ENCODE data around the gene VWC2L.

DNA sequence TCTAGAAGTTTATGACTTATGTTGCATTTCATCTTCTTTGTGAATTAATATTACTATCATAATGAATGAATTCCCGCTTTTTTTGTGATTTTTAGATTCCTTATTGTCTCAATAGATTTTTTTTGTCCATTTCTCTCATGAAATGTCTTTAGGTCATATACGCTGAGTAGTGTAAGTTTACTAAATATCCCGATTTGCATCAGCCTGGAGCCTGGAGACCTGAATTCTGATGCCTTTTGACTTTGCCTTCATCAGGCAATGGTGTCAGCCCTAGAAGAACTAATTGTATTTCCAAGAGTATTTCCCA is 25.7 kb downstream of the CPS1 start:
- PRO-cap = no peak
- RRBS = no CpG with 5 or more reads among the region's 3 CpGs

- PRO-cap = no peak
- RRBS = no CpG with 5 or more reads among the region's 5 CpGs
These were observed 64.2 kb downstream of the CPS1 start for GRCh38 chr2:210620397-210621265.

GRCh38 chr2:212536750-212537247 is 1.8 kb downstream of the ERBB4 start:
- PRO-cap = no peak
- RRBS = 0% methylated on average over 1 of the region's 31 CpGs

- PRO-cap = no peak
- RRBS = no CpG with 5 or more reads among the region's 4 CpGs
These were observed 52.9 kb downstream of the IKZF2 start for GRCh38 chr2:213098448-213099074.

DNA sequence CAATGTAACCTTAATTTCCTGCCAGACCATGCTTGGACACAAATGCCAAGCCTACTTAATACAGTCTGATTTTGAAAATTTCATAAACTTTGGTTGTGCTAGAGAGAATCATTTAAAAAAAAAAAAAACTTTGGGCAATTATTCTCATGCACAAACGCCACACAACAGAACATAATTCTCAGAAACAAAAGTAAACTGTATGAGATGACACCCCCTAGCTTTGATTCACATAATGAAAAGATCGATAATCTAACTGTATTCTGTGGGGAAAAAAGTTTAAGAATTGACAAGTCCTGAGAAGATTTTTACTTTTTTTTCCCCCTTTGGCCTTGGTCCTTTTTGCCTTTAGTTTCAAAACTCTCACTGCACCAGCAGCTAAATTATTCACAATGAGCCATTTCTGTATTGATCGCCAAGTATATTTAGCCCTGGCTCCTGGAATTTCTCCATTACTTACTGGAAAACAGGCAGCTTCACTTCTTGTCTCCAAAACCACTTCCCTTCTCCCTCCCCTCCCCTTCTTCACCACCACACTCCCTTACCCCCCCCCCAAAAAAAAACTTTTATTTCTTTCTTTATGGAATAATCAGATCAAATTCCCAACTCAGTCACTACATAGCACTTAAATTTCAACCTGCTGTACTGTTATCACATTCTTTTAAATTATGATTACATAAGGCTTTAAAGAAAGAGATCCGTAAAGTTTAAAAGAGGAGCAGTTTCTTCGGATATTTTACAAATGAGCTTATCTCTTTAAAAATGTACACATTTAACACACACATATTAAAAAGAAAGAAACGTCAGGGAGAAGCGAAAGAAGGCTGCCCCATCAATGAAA is 2.0 kb downstream of the IKZF2 start:
- PRO-cap = no peak
- RRBS = no CpG with 5 or more reads among the region's 7 CpGs

- PRO-cap = no peak
- RRBS = no CpG with 5 or more reads among the region's 5 CpGs
These were observed 5.9 kb upstream of the IKZF2 start for GRCh38 chr2:213157198-213157815.

GRCh38 chr2:214410896-214411128 is at the start of gene VWC2L:
VWC2L (plus strand) TSS chr2:214411054.
- PRO-cap = no peak
- RRBS = no CpG with 5 or more reads among the region's 12 CpGs

DNA sequence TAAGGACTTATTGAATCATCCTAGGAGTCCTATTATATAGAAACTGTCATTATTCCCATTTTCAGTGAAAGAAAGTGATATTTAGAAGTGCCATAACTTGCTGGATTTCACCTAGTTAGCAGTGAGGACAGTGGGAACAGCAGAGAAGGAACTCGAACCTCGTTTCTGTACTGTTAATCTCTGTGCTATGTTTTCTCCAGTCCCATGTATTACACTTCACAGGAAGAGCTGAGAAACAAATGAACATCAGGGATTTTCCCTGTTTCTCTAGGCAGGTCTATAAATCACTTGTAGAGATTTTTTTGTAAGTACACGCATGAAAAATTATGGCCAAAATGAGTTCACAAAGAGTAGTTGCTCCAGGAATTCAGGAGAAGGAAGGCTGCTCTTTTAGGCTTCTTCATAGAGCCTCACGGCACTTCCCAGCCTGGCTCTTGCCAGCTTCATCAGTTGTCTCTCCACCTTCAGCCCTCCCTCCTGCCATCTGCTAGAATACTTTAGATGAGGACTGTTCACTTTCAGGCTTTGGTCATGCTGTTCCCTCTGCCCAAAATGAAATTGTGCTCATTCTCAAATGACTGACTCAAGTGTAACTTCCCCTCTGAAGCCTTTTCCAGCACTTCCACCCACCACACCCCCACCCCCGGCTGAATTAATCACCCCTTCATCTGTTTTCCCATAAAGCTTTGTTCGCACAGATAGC is 1.7 kb upstream of the ABCA12 start:
- PRO-cap = no peak
- RRBS = no CpG with 5 or more reads among the region's 6 CpGs

GRCh38 chr2:215348687-215349401 is 37.0 kb downstream of the ATIC start:
- PRO-cap = unidirectional peak, plus-strand start at chr2:215349101
- RRBS = no CpG with 5 or more reads among the region's 11 CpGs

- PRO-cap = no peak
- RRBS = 93% methylated on average over 4 of the region's 10 CpGs
These were observed 7.3 kb upstream of the FN1 start for GRCh38 chr2:215443168-215443627.

DNA sequence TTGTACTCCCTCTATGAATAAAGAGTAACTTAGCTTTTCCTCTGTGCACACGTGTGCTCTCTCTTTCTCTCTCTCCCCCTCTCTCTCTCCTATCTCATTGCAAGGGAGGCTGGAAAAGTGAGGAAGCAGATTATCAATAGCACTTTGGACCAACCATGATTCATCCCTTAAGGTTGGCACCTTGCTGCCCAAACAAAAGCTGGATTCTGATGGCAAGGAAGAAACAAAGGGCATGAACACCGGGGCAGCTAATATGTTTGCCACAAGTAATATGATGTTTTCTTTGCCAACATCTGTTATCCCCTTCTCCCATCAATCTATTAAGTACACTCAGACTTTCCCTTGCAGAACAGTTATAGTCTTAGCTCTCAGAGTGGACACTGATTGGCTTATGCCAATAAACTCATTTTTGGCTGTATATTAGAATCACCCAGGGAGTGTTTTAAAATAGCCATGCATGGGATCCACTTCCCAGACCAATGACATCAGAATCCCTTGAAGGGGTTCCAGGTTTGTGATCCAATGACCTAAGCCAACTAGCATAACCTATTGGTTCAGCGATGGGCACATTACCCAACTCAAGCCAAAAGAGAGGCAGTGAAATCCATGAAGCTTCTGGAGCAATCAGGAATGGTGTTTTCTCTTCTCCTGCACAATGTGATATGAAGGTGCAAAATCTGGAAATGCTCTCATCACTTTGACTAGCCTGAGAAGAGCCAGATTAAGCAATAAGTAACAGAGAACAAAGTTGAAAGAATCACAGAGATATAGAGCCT is 60.3 kb downstream of the MREG start:
- PRO-cap = no peak
- RRBS = no CpG with 5 or more reads among the region's 3 CpGs

- PRO-cap = no peak
- RRBS = no CpG with 5 or more reads among the region's 6 CpGs
These were observed 815 bp upstream of the XRCC5 start for GRCh38 chr2:216108295-216108770.

DNA sequence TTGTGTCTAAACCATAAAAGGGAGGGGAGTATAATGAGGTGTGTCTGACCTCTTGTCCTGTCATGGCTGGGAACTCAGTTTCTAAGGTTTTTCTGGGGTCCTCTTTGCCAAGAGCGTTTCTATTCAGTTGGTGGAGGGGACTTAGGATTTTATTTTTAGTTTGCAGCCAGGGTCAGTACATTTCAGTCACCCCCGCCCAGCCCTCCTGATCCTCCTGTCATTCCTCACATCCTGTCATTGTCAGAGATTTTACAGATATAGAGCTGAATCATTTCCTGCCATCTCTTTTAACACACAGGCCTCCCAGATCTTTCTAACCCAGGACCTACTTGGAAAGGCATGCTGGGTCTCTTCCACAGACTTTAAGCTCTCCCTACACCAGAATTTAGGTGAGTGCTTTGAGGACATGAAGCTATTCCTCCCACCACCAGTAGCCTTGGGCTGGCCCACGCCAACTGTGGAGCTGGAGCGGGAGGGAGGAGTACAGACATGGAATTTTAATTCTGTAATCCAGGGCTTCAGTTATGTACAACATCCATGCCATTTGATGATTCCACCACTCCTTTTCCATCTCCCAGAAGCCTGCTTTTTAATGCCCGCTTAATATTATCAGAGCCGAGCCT is 108.4 kb downstream of the XRCC5 start:
- PRO-cap = no peak
- RRBS = no CpG with 5 or more reads among the region's 6 CpGs

DNA sequence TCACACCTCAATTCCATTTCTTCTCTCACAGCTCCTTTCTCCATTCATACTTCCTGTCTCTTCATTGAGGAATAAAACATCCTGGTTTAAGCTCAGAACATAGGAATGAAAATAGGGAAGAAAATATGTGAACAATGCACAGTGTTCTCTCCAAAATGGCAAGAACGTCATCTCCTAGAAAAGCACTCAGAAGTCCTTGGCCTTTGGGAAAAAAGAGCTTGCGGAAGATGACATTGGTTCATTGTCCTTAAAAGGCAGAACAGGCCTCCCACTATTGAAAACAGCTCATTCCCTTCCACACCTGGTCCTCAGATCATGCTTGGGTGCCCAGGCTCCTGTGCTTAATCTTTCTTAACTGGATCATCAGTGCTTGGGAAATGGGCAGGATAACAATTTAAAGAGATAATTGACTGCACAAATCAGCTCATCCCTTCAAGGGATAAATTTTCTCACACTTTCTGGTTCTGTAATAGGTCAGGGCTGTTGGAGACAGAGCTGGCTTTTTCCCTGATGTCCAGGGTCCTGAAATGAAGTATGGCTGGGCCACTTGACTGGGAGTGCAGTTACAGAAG is 69.2 kb downstream of the MARCHF4 start:
- PRO-cap = no peak
- RRBS = no CpG with 5 or more reads among the region's 2 CpGs

DNA sequence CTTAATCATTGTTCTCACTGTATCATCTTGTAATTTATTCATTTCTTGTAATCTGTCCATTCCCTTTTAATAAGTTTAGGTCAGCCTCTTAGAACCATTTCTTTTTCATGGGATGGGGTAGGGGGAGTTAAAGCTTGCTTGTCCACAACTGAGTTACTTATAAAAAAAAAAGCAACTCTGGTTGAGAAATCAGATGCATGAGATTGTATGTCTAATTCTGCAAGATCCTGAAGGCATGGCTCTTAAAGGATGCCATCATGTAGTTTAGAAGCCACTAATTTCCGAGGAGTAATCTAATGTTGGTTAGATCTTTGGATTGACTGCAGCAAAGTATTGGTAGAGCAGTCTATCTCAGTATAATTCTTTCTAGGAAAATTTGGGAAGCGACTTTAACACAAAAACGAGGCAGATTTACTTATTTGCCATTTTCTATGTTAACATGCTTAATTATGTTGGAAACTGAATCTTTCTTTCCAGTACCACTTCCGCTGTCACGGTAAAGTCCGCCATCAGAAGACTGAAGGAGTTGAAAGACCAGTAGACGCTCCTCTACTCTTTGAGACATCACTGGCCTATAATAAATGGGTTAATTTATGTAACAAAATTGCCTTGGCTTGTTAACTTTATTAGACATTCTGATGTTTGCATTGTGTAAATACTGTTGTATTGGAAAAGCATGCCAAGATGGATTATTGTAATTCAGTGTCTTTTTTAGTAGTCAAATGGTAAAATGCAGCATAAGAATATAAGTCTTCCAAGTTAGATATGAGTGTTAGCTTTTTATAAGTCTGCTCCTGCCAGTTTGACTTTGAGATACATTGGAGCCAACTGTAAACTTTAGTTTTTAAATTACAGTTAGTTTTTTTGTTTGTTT is 2.5 kb downstream of the RPL37A start:
- PRO-cap = no peak
- RRBS = no CpG with 5 or more reads among the region's 7 CpGs

GRCh38 chr2:216504388-216505387 is 6.0 kb downstream of the RPL37A start:
- PRO-cap = no peak
- RRBS = no CpG with 5 or more reads among the region's 9 CpGs

DNA sequence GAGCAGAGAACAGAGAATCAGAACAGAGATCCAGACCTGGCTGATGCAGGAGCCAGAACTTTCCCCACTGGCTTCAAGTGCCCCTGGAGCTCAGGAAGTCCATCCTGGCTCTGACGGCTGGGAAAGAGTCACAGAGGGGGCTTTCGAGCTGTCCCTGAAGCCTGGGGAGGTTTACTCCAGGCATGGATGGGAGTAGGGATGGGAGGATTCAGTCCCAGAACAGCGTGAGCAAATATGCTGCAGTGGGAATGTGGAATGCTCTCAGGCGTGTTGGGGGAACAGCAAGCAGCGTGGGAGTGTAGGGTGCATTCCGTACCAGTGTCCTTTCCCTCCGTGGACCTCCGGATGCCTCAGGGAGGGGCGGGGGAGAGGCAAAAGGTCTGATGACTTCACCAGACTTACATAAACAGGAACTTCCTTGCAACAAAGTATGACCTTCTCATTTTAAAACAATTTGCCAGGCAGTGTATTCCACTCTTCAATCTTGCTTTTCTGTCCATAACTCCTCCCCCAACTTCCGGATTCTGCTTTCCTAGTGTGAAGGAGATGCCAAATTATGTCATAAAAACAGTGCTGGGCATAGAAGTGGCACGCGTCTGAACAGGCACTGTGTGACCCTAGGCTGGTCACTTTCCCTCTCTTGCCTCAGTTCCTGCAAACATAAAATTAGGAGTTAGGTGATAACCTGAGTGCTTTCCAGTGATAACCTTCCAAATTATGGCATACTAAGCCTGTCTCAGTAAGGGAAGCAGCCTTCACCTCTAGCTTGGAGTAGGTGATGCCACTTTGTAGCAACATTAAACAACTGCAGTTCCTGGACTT is 36.9 kb downstream of the RPL37A start:
- PRO-cap = no peak
- RRBS = no CpG with 5 or more reads among the region's 12 CpGs

- PRO-cap = no peak
- RRBS = no CpG with 5 or more reads among the region's 6 CpGs
These were observed 46.9 kb downstream of the RPL37A start for GRCh38 chr2:216545445-216545943.

GRCh38 chr2:216551679-216552139 is 53.1 kb downstream of the RPL37A start:
- PRO-cap = no peak
- RRBS = no CpG with 5 or more reads among the region's 4 CpGs

GRCh38 chr2:216664834-216665776 is 30.2 kb downstream of the IGFBP5 start:
- PRO-cap = no peak
- RRBS = no CpG with 5 or more reads among the region's 10 CpGs